Hair follicle dermal papilla cell (primary cell): ENCODE results near the genes CREBBP and HMOX2.

DNA sequence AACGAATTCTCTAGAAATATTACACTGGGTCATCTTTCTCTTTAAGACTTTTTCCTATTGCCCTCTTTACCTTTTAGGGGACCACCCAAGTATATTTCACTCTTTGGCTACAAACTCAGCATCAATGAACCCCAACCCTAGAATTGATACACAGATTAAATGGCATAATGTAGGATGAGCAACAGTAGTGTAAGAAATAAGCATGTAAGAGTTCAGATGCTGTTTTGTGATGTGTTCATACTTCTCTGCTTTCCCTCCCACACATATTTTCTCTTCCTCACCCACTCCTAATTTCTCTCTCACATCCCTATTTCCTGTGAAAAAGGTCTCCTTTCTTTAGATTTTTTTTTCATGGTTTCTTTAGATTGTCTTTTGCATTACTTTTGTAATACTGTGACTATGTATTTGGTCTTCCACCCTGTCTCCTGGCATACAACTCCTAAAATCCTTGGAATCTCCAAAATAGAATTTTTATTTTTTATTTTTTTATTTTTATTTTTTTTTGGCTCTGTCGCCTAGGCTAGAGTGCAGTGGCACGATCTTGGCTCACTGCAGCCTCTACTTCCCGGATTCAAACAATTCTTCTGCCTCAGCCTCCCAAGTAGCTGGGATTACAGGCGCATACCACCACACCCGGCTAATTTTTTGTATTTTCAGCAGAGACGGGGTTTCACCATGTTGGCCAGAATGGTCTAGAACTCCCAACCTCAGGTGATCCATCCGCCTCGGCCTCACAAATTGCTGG is 21.6 kb downstream of the CREBBP start:
- CAGE, long polyA plus RNA = no peak

DNA sequence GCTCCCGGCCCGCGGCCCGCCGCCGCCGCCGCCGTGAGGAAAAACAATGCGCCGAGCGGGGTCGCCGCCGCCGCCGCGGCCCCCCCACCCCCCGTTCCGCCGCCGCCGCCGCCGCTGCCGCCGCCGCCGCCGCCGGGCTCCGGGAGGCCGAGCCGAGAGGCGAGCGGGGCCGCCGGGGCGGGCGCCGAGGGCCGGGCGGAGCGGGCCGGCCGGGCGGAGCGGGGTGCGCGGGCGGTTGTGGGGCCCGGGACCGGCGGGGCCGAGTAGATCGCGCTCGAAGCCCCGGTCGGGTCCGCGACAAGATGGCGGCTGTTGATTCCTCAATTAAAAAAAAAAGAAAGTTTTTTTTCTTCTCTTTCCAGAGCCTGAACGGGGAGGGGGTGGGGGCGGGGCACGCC is at the start of gene CREBBP:
TSS of gene CREBBP (minus strand) at position 326 of the 398 bp plus-strand sequence.
- CAGE, long polyA plus RNA = no peak

- CAGE, long polyA plus RNA = no peak
These were observed 69.9 kb upstream of the CREBBP start for GRCh38 chr16:3950089-3951092.

DNA sequence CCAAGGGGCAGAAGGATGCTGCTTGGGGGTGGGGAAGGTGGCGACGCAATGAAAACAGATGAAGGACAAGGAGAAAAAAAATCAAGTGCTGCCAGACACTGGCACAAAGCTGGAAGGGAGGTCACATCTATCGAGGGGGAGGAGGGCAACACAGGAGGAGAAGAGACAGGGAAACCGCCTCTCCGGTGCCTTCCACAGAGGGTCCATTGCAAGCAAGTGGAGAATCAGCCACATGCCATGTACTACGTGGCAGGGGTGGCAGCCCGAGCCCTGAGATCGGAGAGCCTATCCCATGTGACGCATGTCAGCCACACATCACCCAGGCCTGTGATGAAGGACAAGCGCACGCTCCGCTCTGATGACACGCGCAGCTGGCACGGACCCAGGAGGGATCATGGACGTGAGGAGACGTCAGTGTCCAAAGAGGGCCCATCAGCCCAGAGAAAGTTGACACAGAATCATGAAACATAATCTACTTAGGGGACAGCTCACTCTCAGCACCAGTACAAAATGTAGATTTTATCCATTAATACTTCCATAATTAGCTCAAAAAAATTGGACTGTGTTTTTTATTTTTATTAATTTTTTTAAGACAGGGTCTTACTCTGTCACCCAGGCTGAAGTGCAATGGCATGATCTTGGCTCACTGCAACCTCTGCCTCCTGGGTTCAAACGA is 30.0 kb downstream of the ADCY9 start:
- CAGE, long polyA plus RNA = no peak

GRCh38 chr16:4092483-4092877 is 23.8 kb downstream of the ADCY9 start:
- CAGE, long polyA plus RNA = no peak

GRCh38 chr16:4263373-4264063 is 9.3 kb downstream of the TFAP4 start:
- CAGE, long polyA plus RNA = no peak

DNA sequence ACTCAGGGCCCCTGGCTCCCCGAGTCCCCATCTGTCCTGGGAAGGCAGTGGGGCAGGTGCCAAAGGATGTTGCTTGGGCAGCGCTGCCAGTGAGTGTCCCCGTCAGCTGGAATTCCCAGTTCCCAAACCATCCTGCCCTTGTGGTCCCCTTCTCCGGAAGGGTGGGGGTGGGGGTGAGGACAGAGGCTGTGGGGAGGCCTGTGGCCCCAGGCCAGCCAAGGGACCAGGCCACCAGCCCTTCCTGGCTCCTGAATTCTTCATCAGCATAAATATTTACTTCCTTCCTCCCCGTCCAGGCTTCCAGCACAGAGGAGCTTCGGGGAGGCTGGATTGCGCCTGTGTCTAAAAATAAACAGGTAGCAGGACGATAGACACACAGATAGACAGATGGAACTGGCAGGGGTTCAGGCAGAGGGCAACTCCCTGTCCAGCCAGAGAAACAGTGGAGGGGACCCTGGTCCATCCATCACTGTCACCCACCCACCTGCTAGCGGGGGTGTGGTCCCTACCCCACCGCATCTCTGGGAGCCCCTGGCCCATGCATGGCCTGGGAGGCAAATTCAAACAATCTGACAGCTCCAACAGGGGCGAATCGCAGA is 13.0 kb downstream of the GLIS2 start:
- CAGE, long polyA plus RNA = no peak

DNA sequence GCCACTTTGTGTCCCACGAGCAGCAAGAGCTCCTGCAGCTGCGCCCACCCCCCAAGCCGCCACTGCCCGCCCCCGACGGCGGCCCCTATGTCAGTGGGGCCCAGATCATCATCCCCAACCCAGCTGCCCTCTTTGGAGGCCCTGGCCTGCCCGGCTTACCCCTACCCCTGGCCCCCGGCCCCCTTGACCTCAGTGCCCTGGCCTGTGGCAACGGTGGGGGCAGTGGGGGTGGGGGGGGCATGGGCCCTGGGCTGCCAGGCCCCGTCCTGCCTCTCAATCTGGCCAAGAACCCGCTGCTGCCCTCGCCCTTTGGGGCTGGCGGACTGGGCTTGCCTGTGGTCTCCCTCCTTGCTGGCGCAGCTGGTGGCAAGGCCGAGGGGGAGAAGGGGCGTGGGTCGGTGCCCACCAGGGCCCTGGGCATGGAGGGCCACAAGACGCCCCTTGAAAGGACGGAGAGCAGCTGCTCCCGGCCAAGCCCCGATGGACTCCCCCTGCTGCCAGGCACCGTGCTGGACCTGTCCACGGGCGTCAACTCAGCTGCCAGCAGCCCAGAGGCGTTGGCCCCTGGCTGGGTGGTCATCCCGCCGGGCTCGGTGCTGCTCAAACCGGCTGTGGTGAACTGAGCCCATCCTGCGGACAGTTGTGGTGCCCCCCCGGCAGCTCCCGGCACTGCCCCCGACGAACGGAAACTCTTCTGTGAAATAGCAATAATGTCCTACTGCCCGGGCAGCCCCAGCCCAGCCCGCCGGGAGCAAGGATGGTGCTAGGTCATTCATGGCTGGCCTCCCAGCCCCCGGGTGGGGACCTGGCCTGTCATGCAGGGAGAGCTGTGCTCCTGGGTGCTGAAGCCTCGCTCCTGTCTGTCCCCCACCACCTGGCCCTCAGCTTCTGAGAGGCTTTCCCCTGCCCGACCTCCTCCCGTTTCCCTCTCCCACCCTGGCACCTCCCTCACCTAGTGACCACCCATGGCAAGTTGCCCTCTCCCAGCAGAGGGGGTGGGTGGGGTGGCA is 13.9 kb downstream of the PAM16 start:
- CAGE, long polyA plus RNA = no peak

- CAGE, long polyA plus RNA = no peak
These were observed 6.9 kb downstream of the PAM16 start for GRCh38 chr16:4344137-4344731.

DNA sequence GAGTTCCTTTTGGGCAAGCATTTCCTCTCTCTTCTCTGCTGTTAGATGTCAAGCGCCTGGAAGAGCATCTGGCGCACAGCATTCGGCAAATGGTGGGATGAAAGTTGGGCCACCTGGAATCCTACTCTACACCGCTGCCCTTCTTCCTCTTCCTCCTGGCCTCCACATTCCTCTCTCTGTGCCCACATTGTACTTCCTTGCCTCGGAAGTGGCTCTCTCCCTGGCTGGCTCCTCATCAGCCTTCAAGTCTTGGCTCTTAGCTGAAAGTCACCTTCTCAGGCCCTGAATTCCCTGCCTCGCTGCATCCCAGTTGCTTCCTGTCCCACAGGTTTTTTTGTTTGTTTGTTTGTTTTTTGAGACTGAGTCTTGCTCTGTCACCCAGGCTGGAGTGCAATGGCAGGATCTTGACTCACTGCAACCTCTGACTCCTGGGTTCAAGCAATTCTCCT is 2.5 kb upstream of the PAM16 start:
- CAGE, long polyA plus RNA = no peak

DNA sequence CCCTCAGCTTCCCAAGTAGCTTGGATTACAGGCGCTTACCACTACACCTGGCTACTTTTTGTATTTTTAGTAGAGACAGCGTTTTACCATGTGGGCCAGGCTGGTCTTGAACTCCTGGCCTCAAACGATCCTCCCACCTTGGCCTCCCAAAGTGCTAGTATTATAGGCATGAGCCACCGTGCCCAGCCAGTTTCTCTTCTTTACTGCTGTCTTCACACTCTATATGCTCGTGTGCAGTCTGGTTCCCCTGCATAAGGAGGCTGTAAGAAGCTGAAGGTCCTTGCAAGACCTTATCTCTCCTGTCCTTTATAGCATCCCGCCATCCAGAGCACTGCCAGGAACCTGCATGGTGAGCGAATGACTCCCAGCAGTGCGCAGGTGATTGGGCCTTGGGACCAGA is 2.9 kb upstream of the PAM16 start:
- CAGE, long polyA plus RNA = no peak

- CAGE, long polyA plus RNA = no peak
These were observed 7.2 kb upstream of the PAM16 start for GRCh38 chr16:4358001-4359033.

GRCh38 chr16:4410450-4411189 is 5.8 kb downstream of the CORO7 start:
- CAGE, long polyA plus RNA = no peak

DNA sequence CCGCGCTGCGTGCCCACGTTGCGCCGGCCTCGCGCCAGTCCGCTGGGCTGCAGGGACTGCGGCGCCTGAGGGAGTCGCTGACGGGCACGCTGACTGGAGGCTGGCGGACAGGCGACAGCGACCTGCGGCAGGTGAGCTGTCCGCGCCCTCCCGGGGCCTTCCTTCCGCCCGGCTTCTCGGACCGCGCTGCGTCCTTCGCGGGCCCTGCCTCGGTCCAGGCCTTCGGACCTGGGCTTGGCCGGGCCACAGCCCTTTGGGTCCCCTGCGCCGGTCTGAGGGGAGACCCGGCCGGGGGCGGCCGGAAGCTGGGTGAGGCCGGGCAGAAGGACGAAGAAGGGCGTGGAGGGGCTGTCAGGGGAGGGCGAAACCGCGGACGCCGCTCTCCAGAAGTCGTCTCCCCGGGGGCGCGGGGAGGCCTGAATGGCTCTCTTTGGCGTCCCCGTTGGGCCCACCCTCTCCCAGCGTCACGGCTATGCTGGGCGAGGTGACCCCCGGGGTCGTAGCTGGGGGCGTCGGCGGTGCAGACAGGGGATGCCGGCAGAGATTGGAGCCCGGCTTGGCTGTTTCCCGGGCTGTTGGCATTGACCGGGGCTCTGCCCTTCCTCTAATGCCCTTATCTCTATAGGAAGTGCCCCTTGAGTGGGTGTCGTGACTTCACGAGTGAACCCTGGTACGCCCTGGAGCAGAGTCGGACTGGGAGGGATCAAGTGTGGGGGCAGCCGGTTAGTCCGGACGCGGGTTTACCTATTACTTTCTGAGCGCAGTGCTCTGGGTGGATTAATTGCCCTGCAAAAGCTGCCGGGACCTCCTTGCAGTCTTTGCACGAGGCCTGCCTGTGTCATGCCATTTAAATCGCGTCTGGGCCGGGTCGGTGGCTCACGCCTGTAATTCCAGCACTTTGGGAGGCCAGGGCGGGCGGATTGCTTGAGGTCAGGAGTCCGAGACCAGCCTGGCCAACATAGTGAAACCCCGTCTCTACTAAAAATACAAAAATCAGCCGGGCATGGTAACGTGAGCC is at the start of gene HMOX2:
TSS of gene HMOX2 (plus strand) at position 42 of the 1,018 bp plus-strand sequence.
- CAGE, long polyA plus RNA = no peak

GRCh38 chr16:4500880-4501258 is 24.7 kb downstream of the HMOX2 start:
- CAGE, long polyA plus RNA = no peak

- CAGE, long polyA plus RNA = no peak
These were observed 9.3 kb downstream of the CDIP1 start for GRCh38 chr16:4529052-4529851.

- CAGE, long polyA plus RNA = no peak
These were observed 1.5 kb downstream of the UBALD1 start for GRCh38 chr16:4613094-4613720.

DNA sequence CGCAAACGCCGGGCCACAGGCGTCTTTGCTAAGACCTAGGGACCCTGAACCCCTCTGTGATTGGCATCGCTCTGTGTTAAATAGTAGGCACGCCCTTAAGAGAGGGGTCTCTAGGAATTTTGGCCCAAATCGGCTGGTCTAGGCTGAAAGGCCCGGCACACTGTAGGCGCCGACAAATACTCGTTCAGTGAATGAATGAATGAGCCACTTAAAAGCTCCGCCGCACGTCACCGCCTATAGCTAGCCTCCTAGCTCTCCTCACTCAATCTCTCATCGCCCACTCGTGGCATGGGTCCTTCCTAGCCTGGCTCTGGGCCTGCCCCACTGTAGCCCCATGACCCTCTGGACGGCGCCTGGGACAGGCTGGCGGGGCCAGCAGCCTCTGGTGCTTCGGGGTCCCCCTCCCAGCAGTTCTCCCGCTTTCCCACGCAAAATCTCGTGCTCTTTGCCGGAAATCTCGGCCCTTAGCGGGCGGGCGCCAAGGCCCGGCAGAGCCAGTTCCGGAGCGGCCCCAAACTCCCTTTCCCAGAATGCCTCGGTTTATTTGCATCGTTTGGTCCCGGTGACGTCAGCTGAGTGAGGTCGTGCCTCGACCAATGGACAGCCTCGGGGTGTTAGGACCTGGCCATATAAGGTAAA is 1.2 kb upstream of the UBALD1 start:
- CAGE, long polyA plus RNA = no peak

DNA sequence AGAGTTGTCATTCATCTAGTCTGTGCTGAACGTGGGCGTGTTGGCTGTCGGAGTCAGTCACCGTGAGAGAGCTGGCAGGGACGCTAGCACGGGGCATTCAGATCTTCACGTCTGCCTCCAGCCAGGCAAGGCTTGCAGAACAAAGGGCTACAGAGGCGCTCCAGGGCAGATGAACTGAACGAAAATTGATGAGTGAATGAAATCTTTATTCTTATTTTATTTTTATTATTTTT is 19.7 kb upstream of the NUDT16L1 start:
- CAGE, long polyA plus RNA = no peak

- CAGE, long polyA plus RNA = no peak
These were observed 10.4 kb upstream of the NUDT16L1 start for GRCh38 chr16:4682514-4683768.